ENCODE measurements around a stretch of chr2.

- PRO-cap, result bidirectional peak, plus-strand start at chr2:219592954, minus-strand start at chr2:219592852
These were observed 5.0 kb upstream of the STK11IP start for GRCh38 chr2:219592644-219593134.

DNA sequence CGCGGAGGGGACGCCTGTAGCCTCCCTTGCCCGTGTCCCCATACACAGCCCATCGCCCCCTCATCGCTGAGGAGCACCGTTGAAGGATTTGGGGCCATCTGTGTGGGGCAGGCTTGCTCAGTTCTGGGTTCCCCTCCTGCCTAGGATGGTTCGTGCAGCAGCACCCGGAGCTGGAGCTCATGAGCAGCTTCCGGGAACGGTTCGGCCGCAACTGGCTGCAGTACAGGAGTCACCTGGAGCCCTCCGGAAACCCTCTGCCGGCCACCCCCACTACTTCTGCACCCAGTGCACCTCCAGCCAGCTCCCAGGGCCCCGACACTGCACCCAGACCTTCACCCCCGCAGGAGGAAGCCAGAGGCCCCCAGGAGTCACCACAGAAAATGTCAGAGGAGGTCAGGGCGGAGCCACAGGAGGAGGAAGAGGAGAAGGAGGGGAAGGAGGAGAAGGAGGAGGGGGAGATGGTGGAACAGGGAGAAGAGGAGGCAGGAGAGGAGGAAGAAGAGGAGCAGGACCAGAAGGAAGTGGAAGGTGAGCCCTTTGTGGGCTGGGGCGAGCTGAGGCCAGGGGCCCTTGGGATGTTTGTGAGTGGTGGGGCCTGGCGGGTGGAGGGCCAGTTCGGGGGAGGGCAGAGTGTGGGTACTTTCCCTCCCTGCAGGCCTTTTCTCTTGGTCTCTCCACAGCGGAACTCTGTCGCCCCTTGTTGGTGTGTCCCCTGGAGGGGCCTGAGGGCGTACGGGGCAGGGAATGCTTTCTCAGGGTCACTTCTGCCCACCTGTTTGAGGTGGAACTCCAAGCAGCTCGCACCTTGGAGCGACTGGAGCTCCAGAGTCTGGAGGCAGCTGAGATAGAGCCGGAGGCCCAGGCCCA, 10.5 kb downstream of the STK11IP start:
- PRO-cap, result no peak

DNA sequence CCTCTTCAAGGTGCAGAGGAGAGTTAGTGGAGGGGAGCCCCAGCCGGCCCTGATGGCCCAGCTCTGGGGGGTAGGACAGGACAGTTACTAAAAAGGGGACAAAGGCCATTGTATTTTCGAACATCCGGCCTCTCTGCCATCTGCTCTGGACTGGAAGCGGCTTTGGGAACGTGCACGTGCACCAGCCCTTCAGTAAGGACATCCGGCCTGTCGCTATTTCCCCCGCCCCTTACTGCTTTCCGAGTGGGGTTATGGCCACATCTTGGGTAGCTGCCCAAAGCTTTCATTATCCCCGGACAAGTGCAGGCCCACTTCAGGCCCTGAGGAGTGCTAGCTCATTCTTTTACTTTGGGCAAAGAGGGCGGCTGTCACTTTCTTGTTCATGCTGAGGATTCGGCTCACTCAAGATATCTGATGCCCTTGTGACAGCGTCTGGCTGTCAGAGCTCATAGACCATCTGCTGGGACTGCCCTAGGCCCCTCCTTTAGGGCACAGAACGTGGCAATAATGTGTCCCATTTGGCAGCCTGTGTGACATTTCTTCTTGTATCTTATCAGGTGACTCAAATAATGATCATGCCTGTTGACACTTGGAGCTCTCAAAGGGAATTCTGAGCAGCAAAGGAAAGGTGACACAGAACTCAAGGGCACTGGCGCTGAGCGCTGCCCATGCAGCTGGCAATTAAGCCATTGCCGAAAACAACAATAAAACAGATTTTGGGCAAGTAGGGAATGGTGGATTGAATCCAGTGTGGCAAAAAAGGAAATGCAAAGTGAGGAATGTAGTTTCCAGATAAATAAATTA, 17.6 kb downstream of the SLC4A3 start:
- PRO-cap, result no peak

DNA sequence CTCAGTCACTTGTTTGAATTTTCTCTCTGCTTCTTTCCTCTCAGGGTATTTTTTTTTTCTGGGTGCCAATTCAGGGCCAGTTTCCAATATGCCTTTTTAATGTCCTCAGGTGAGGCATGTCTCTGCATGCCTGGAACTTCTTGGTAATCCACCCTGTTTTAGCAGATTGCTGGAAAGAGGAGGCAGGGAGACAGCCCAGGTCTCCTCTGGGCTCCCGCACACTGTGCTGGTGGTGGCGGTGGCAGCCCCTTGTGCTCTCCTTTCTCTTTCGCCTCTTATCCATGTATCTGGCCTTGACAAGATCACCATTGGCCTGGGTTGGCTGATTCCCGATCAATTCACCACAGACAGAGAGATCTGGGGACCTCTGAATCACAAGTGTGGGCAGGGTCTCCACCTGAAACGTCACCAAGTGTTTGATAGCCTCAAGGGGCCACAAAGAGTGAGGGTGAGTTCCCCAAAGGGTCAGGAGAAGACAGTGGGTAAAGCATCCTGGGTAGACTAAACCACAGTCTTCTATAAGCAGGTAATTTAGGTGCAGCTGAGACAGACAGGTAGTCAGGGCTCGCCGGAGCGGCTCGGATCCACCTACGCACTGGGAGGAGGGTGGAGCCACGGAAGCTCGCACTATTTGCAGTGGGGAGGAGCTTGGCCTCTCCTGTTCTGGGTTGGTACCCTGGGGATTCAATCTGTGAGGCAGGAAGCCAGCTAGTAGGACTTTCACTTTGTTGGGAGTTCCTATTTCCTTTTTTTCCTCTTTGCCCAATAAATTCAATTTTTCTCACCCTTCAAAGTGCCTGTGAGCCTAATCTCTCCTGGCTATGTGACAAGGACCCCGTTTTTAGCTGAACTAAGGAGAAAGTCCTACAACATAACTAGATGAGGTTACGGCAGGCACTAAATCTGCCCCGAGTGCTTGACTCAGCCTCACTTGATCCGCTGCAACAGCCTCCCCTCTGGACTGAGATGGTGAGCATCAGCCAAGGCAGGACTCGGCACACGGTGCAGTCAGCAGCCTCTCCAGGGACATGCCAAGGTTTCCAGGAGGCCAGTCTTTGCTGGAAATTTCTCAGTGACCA, 57.5 kb downstream of the SLC4A3 start:
- PRO-cap, result bidirectional peak, plus-strand start at position 687 of the sequence, minus-strand start at position 392 of the sequence

GRCh38 chr2:219922401-219922657, 294.9 kb downstream of the SLC4A3 start:
- PRO-cap, result no peak

DNA sequence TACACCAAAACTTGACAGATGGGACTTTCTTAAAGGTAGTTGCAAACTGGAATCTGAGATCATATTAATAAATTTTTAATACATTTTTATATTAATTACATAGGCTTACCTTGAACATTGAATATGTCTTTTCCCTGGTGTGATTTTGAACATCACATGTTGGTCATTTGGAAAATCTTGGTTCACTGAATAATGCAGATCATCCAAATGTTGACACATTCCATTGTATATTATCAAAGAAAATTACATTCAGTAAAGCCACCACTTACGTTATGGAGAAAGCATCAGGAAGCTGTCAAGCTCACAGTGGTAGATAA, 597.0 kb downstream of the EPHA4 start:
- PRO-cap, result no peak

- PRO-cap, result no peak
These were observed 116.7 kb downstream of the EPHA4 start for GRCh38 chr2:221455304-221455822.

DNA sequence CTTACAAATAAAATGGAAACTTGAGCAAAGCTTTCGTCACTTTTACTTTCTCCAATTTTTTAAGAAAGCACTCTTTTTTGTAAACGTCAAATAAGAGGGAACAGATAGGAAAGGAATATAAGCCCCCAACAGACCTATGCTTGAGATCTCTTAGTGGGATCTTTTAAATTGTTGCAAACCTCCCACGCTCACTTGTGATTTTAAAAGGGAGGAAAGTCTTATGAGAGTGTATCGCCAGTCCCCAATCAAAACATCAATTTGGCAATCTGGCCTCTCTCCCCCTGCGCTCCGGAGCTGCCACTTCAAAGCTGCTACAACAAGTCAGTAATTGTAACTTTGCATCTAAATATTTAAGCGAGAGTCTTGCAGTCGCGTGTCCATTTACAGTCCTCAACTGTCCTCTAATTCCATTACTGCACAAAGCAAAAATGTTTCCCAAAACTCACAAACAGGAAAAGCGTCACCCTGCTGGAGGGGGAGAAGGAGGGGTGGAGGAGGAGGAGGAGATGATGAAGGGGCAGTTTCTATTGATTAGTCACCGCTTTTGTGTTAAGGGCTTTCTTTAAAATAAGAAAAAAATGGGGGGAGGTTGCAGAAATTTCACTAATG, 8.4 kb downstream of the PAX3 start:
- PRO-cap, result bidirectional peak, plus-strand start outside the sequence, minus-strand start at position 403 of the sequence

- PRO-cap, result no peak
These were observed 944 bp upstream of the ENSG00000288658 start for GRCh38 chr2:222320925-222321272.

DNA sequence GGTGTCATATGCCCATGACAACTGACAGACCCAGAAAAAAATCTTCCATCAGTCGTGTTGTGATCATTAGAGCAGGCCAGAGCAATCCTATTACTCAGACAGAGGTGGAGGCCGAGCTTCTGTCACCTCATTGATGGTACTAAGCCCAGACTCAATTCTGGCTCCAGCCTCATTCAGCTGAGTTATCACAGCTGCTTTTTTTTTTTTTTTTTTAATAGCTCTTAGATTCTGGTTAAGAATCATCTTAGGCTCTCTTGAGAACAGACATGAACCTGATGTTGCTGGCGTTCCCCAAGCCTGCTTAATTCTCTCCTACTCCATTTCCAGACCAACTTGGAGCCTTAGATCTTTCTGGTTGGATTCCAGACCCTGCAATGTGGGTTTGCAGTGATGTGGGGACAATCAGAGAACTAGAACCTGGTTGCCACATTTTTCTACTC, 43.2 kb downstream of the MOGAT1 start:
- PRO-cap, result no peak

DNA sequence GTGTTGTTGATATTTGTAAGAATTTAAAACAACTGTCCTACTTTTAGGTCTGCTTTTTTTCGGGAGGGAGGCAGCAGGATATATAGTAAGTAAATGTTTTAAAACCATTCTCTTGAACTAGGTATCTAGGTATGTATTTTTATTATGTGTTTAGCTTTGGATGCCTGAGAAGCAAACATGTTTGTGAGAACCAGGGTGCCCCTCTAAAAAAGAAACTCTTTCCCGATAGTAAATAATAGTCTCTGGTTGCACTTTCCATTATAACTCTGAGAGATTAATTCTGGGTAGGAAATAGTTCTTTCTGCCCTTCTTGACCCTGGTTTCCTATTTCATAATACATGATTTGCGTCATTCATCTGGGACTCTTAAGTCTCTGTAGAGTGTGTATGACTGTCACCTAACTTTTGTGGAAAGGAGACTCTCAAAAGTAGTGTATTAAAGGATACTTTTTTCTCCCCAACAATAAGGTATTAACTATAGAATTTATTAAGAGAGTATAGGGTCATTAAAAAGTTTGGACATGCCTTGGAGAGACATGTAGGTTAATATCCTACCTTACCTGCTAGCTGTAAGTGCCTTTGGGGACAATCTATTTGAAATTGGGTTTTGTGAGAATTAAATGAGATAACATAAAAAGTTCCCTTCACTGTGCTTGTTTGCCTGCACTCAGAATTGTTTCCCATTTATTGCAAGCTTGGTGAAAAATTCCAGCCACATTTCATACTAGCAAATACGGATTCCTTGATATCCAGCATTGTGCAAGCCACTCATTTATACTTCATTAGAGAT, 31.6 kb downstream of the ACSL3 start:
- PRO-cap, result bidirectional peak, plus-strand start at position 361 of the sequence, minus-strand start at position 205 of the sequence

GRCh38 chr2:222926960-222927435, 66.2 kb downstream of the ACSL3 start:
- PRO-cap, result no peak

GRCh38 chr2:223038720-223039057, 13.3 kb upstream of the KCNE4 start:
- PRO-cap, result unidirectional peak, minus-strand start at chr2:223038878

DNA sequence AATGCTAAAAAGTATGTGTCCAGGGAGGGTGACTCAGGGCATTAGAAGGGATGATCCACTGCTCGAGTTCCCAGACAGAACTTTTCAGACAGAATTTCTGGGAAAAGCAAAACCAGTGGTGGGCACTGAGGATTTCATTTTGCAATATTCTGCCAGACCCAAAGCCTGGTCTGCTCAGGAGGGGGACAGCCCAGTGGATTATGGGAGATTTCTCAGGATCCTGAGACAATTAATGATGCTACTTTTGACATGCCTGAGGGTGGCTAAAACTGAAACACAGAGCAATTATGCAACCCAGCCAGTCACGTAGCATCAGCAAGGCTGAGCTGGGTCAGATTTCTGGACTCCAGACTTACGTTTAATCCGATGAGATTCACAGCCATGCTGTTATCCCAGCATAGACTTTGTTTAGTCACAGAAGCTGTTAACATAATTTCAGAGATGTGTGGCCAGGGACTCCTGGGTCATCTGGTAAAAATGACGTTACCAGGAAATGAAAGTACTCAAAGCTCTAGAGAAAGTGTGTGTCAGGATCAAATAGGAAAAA, 4.6 kb upstream of the KCNE4 start:
- PRO-cap, result no peak

- PRO-cap, result no peak
These were observed 132.8 kb downstream of the SCG2 start for GRCh38 chr2:223469260-223469776.

DNA sequence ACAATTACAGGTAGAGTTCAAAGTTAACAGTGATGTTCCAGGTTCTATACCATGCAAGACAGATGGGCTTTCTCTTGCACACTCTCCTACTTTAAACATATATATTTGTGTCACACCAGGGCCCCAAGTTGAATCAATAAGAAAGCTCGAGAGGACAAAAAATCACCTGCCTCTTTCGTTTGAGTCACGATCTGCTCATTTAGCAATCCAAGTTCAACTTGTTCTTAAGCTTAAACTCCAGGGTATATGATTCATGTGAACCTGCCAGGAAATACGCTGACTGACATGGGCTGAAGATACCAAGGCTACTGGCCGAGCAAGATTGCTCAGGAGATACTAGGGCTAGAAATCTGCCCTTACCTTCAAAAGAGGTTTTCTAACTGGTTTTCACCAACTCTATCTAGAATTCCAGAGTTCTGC, 77.3 kb downstream of the AP1S3 start:
- PRO-cap, result no peak

DNA sequence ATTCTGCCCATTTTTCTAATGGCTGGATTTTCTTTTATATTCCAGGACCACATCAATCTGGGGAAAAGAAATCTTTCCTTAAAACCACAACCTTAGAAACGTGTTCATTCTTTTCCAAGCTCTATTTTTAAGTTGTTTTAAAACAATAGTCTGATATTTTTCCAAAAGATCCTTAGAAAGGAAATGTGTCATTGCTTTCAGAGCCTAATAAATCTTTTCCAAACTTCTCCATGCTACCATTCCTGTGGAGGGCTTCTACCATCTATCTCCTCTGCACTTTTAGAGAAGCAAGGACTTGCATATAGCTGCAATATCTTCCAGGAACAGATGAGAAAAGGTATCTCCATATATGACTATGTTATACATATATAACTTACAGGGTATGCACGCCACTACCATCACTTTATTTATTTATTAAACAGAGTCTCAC, 21.2 kb downstream of the WDFY1 start:
- PRO-cap, result no peak

- PRO-cap, result no peak
These were observed 27.4 kb downstream of the MRPL44 start for GRCh38 chr2:223984555-223985158.

DNA sequence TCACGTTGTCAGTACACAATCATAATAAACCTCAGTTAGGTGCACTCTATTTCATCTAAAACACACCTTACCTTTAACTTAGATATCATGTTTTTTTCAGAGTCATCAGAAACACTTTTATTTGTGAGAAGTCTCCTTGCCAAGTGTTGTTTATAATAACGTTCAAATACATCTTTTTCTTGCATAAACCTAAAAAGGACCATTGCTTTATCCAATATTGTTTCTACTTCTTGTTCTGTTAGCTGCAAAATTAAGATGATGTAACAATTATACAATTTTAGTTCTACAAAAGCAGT, 81.6 kb downstream of the CUL3 start:
- PRO-cap, result no peak

- PRO-cap, result no peak
These were observed 66.0 kb upstream of the CCDC195 start for GRCh38 chr2:224782187-224782508.

Measured in A673 (cell line).